ENCODE results near the genes PLEKHB2 and RAB6D.

DNA sequence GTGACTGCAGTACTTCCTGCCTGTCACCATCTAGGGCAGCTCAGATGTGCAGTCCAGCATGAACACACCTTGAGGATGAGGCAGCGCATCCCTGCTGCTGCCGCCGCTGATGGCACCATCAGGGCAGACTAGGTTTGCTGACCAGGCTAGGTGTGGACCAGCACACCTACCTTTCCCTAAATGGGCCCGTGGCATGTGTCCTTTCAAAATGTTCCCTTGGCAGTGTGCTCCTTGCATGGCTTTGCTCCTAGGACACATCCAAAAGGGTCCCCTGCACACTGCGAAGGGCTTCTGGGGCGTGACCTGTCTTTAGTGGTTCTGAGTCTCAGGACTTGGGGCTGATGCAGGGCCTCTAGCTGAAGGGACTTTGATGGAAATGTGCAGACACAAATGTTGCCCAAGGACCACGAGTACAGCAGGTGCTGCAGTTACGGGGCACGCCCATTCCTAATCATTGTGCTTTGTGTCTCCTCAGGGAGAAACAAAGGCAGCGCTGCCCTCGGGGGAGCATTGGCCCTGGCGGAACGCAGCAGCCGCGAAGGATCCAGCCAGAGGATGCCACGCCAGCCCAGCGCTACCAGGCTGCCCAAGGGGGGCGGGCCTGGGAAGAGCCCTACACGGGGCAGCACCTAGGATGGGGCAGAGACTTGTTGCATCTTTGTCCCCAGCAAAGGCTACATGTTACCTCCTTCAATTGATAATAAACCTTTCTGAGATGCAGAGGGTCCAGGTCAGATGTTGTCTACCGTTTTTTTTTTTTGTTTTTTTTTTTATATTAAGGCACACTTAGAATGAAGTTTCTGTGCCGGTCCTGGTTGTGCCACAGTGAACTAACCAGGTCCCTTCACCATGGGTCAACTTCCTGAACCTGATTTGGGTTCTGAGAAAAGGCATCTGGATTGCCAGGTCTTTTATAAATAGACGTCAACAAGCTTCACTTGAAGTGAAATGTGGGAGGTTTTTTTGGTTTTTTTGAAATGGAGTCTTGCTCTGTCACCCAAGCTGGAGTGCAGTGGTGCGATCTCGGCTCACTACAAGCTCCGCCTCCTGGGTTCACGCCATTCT lies 7.9 kb downstream of the TUBA3E start:
- PRO-cap, 2 experiments: no peak in any of the 2 experiments

GRCh38 chr2:130274729-130274928 lies 67.3 kb downstream of the CCDC115 start:
- PRO-cap, 2 experiments: no peak in any of the 2 experiments

DNA sequence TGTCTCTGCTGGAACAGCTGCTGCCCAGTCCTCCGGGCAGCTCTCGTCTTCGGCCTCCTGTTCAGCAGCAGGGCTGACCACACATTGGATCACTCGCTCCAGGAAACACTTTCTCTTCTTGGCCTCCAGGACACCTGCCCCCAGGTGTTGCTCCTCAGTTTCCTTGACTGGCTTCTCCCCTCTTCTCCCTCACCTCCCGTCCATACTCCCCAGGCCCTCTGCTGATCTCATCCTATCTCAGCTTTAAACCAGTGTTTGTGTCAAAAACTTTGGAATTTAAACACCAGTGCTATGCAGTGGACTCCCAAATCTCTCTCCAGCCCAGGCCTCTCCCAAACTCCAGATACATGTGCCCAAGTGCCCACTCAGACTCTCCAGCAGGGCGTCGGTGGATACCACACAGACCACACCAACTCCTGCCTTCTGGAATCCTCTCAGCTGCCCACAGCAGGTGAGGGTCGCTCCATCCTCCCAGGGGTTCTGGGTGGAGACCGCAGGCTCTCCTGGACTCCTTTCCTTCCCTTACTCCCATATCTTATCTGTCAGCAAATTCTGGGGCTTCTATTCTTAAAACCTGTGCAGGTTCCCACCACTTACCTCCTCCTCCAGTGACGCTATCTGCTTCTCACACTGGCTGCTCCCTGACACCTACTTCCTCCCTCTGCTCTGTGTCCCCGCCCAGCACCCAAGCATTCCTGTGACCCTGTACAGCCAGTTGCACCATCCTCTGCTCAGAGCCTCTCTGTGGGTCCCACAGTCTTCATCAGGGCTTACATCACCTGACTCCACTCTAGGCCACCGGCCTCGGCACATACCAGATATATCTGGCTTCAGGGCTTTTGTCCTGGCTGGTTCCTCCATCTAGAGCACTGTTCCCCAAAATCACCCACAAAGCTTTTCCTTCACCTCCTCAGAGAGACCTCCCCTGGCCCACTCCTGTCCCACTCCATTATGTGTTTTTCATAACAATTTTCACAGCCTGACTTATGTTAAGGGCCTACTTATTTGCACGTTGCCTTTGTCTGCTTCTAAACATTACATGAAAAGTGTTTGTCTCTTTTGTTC lies 2.0 kb downstream of the CCDC115 start:
- PRO-cap, 2 experiments: no peak in any of the 2 experiments

GRCh38 chr2:130375046-130375441 lies 19.2 kb downstream of the PTPN18 start:
- PRO-cap, 2 experiments: no peak in any of the 2 experiments

DNA sequence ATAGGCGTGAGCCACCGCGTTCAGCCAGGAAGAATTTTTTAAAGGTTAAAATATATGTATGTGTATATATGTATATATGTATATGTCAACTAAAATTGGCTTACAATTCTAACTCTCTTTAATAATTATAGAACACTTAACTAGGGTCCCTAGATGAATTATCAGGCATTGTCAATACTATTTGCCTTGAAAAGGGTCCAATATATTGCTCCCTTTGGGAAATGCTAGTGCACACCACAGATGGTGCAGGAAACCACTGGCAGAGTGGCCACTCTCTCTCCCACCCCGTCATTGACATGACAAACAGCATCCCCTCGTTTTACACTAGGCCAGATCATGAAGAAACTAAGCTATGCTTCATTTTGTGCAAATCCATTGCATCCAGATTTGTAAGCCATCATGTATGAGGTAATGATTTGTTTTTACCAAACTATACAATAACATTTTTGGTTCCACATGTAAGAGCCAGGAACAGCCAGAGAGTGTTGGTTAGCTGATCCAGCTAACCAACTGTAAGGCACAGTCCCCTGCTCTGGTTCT lies 29.4 kb downstream of the PTPN18 start:
- PRO-cap, 2 experiments: no peak in any of the 2 experiments

DNA sequence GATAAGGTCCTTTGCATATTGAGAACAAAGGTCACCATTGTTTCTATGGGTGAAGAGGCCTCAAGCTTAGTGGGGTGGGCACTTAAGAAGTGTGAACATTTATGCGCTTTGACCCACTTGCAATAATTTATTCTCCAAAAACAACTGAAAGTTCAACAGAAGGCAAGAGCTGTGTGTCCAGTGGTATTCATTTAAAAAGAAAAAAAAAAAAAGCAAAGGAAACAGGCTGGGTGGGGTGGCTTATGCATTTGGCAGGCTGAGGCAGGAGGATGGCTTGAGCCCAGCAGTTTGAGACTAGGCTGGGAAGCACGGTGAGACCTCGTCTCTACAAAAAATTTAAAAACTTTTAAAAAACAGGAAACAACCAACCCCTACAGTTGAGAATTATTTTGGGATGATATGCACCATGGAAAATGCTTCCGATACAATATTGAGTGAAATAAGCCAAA lies 31.1 kb downstream of the PTPN18 start:
- PRO-cap, 2 experiments: no peak in any of the 2 experiments

- PRO-cap, 2 experiments: no peak in any of the 2 experiments
These were observed 34.6 kb downstream of the PTPN18 start for GRCh38 chr2:130390392-130390868.

DNA sequence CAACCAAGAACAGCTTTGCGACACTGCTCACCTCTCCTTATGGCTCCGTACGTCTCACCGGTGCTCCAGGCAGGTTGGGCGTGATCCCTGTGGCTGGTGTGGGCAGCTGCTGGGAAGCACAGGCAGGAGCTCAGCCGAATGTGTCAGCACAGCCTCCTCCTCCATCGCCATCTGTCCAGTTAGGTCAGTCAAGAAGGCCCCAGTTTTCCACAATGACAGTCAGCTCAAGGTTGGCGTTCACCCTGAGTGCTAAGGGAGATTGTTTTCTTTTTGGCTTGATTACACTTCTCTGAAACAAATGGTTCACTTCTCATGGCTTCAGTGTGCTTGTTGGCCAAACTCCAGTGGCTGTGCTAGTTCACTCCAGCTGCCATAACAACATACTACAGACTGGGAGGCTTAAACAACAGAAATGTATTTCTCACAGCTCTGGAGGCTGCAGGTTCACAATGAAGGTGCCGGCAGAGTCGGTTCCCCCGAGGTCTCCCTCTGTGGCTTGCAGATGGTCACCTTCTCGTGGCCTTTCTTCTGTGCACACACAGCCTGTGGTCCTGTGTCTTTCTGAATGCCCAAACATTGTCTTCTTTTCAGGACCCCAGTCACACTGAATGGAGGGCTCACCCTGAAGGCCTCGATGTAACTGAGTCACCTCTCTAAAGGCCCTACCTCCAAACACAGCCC lies 30.3 kb downstream of the AMER3 start:
- PRO-cap, 2 experiments: no peak in any of the 2 experiments

DNA sequence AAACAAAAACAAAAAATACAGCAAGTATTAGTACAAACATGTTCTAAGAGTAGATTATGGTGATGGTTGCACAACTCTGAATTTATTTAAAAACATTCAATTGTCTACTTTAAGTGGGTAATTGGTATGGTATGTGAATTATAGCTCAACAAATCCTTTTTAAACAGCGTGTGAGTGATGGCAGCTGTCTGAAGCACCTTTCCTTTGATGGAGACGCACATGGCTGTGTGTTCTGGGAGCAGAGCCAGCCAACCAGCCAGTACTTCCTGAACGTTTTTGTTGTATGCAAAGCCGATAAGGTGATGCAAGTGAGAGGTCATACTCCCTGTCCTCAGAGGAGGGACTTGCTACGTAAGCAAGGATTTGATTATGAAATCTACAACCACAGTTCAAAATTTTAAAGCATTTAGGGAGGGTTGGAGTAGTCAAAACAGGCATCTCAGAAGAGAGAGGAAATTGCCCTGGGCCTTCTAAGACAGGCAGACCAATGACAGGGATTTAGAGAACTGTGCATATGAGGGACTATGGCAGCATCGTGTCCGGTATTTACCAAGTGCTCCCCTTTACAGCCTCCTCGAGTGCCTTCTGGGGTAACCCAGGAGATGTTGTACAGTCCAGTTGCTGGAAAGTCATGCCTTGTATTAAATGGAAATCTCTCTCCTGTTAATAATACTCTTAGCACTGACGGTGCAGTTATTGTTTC lies 28.2 kb downstream of the ARHGEF4 start:
- PRO-cap, 2 experiments: no peak in any of the 2 experiments

DNA sequence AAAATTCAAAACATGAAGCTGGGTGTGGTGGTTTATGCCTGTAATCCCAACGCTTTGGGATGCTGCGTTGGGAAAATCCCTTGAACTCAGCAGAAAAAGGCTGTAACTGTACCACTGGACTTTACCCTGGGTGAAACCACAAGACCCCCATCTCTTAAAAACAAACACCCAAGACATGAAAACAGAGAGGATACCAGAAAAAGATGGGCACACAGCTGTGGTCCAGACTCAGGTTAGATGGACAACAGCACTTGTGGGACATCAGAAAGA lies 25.4 kb downstream of the FAM168B start:
- PRO-cap, 2 experiments: no peak in any of the 2 experiments

DNA sequence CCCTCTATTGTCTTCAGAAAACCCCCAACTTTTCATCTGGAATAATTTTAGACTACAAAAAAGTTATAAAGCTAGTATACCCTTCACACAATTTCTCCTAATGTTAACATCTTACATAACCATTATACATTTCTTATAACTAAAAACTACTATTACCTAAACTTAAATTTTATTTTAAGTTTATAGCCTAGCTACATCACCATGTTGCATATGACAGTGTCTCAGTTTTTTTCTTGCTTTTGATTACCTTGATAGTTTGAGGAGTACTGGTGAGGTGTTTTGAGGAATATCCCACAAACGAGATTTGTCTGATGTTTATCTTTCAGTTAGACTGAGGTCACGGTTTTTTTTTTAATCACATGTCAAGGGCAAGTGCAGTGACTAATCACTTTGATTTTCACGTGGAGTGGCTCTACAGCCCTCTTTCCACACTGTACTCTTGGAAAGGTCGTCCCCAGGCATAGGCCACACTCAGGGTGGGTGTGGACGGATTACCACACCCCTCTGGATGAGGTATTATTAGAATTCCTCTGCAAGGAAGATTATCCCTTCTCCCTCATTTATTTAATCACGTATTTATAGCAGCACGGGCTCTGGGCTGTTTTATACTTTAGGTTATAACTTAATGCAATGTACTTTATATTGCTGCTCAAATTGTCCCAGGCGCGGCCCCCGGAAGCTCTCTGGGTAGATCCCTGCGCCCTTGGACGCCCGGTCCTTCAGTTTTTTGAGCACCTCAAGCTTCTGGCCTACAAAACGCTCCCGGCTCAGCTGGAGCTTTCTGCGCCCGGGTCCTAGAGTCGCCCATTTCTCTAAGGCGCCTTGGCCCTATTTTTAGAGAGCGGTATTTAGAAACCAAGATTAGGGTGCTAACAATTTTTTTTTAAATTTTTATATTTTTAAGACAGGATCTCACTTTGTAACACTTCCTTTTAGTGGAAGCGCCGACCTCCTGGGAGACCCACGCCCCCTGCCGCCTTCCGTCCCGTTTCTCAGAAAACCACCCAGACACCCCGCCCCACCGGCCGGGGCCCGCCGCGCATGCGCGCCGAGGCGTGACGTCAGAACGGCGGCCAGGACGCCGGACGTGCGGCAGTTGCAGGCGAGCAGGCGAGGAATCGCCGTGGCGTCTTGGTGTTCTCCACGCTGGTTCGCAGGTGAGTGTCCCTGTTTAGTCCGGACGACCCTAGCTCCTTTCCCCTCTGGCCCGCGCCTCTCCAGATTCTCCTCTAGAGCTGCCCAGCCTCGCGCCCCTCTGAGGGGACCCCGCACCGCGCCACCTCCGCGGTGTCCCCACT lies at the start of gene PLEKHB2:
TSS of gene PLEKHB2 (plus strand) at position 1,095 of the 1,298 bp plus-strand sequence.
- PRO-cap, 2 experiments: peak in 2 of 2 experiments; most common plus-strand start position 388 of the sequence (in 2); most common minus-strand start position 271 of the sequence (in 2)

DNA sequence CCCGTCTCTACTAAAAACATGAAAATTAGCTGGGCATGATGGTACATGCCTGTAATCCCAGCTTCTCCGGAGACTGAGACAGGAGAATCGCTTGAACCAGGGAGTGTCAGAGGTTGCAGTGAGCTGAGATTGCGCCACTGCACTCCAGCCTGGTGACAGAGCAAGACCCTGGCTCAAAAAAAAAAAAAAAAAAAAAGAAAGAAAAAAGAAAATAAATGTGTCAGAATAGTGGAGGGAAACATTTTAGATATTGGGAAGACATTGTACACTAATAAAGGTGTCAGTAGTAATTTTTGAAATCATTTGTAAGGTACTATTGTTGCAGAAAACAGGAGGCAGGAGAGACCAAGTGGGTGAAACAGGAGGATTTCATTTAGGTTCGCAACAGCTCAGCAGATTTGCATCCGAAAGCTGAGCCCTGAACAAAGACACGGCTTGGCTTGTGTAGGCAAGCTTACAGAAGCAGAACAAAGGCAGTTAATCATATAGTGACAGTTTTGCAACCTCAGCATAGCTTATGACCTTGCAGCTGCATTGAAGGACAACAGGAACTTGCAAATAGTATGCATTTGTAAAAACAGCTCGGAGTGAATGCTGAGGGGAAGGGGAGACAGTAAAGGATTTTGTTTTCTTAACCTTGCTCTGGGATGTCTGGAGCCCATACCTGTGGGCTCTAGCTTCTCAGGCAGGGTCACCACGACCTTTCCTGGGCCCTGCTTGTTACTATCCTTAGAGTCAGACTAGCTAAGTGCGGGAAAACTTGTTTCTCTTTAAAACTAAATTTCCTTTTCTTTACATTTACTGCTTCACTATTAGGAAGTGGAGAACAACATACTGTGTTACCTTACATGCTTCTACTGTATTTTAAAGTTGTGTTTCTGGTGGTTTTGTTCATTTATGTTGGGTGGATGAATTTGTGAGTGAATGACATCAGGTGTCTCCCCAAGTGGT lies 26.6 kb downstream of the POTEE start:
- PRO-cap, 2 experiments: no peak in any of the 2 experiments

GRCh38 chr2:131363660-131364346 lies at the start of gene RAB6D:
Gene RAB6D (minus strand): TSS chr2:131364168.
- PRO-cap, 2 experiments: no peak in any of the 2 experiments

- PRO-cap, 2 experiments: peak in 2 of 2 experiments; most common plus-strand start chr2:131491321 (in 2); most common minus-strand start chr2:131491240 (in 1)
These were observed 1.5 kb downstream of the MZT2A start for GRCh38 chr2:131490280-131491421.

- PRO-cap, 2 experiments: no peak in any of the 2 experiments
These were observed 146.2 kb downstream of the CCDC74A start for GRCh38 chr2:131673867-131674360.

DNA sequence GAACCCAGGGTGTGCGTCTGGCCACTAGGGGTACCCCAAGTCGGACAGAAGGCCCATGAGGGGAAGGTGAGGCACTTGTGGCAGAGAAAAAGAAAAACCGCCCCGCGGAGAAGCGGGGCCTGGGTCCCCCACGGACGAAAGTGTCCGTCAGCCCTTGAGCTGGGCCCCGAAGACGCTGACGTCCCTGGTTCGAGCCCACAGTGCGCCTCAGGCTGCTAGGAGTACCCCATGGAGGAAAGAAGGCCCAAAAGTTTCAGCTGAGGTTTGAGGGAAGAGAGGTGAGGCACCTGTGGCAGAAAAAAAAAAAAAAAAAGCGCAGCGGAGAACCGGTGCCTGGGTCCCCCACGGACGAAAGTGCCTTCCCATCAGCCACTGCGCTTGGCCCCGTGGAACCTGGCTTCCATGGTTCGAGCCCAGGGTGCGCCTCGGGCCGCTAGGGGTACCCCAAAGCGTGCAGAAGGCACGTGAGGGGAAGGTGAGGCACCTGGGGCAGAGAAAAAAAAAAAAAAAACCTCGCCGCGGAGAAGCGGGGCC lies 228.3 kb downstream of the CCDC74A start:
- PRO-cap, 2 experiments: no peak in any of the 2 experiments

DNA sequence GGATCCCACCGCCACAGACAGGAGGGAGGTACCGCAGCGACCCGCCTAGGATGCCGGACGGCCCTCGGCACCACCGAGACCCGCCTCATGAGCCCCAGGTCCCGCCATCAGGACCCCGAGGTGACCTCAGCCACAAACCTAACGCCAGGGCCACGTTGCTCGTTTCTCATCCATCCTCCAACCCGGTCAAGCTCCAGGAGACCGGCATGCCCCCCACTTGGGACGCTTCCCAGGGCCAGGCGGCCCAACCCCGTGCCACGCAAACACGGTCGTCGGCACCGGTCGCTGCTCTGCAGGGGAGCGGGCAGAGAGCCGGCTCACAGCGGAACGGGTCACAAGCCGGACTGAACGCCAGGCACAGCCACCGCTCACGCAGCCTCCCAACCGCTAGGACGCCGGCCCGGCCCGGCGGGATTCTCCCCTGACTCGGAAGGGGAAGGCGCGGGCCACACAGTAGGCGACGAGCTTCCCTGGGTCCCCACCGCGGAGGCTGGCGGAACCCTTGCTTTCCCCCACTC lies 95.3 kb upstream of the ANKRD30BL start:
- PRO-cap, 2 experiments: no peak in any of the 2 experiments

GRCh38 chr2:132304533-132305067 lies 112.0 kb upstream of the GPR39 start:
- PRO-cap, 2 experiments: no peak in any of the 2 experiments

DNA sequence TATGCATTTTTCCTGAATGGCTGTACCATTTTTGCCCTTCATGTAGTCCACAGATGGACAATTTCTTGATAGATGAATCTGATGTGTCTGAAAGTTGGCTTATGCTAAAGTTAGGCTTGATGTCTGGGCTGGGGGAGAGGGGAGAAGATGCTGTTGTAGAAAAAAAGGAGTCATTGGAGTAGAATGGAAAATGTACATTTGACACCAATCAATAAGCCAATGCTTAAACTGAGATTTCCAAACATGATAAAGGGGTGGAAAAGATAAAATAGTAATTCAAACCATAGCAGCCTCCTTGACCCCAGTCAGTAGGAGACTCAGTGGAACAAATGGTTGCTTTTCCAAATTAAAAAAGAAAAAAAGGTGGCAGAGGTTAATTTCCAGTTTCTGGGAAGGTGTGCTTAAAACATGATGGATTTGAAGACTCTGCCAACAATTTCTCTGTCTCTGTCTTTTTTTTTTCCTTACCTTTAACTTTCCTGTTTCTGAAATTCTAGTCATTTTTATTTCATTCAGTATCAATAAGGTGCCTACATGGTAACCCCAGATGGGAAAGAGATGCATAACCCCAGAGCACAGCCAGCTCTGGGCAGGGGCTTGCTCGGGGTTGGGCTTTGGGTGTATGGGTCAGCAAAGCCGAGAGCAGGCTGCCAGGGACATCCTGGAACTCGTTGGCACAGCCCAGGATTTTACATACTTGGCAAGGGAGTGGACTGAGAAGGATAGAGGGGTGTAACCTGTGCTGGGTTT lies 43.8 kb downstream of the GPR39 start:
- PRO-cap, 2 experiments: no peak in any of the 2 experiments

DNA sequence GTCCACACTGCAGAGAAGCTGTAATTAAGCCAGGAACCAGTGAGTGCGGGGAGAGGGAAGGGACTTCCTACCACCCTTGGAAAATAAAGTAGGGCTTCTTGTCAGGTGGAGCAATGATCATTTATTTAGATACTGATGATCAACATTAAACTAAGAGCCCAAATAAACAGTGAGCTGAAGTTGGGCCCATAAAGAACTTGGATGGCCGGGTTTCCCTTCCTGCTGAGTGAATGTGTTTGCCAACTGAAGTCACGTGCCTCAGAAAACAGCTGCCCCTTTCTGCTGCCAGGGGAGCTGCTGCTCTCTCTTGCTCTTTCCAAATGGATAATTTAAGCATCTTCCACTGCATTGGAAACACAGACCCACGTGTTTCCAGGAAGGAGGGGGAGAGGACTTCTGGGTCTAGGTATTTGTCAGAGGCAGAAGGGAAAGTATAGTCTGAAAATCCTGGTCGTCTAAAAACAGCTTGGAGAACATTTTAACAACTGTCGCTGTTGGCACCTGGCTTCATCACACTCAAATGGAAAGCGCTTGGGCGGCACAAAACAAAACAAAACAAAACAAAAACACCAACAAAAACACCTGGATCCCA lies 22.9 kb upstream of the NCKAP5 start:
- PRO-cap, 2 experiments: no peak in any of the 2 experiments